Thyroid gland (tissue), 7 donors: ENCODE measurements around a stretch of chr2.

- PRO-cap, 2 experiments = peak in 2 of 2 experiments; most common plus-strand start chr2:26033215 (in 2); most common minus-strand start chr2:26033201 (in 1)
- RAMPAGE, long total RNA, 5 experiments = no peak in any of the 5 experiments
Observed at GRCh38 chr2:26032926-26033924, 659 bp upstream of the RAB10 start.

GRCh38 chr2:26393009-26393863 is 8.5 kb upstream of the DRC1 start:
- PRO-cap, 2 experiments = no peak in any of the 2 experiments
- RAMPAGE, long total RNA, 5 experiments = no peak in any of the 5 experiments

GRCh38 chr2:26463518-26463987 is 61.8 kb downstream of the DRC1 start:
- PRO-cap, 2 experiments = no peak in any of the 2 experiments
- RAMPAGE, long total RNA, 5 experiments = no peak in any of the 5 experiments

- PRO-cap, 2 experiments = no peak in any of the 2 experiments
- RAMPAGE, long total RNA, 5 experiments = no peak in any of the 5 experiments
Observed at GRCh38 chr2:26609753-26610576, 31.2 kb downstream of the CIB4 start.

- PRO-cap, 2 experiments = no peak in any of the 2 experiments
- RAMPAGE, long total RNA, 5 experiments = no peak in any of the 5 experiments
Observed at GRCh38 chr2:26782428-26783739, 3.0 kb upstream of the CENPA start.

- PRO-cap, 2 experiments = no peak in any of the 2 experiments
- RAMPAGE, long total RNA, 5 experiments = no peak in any of the 5 experiments
Observed at GRCh38 chr2:26972182-26972801, 1.9 kb downstream of the MAPRE3 start.

DNA sequence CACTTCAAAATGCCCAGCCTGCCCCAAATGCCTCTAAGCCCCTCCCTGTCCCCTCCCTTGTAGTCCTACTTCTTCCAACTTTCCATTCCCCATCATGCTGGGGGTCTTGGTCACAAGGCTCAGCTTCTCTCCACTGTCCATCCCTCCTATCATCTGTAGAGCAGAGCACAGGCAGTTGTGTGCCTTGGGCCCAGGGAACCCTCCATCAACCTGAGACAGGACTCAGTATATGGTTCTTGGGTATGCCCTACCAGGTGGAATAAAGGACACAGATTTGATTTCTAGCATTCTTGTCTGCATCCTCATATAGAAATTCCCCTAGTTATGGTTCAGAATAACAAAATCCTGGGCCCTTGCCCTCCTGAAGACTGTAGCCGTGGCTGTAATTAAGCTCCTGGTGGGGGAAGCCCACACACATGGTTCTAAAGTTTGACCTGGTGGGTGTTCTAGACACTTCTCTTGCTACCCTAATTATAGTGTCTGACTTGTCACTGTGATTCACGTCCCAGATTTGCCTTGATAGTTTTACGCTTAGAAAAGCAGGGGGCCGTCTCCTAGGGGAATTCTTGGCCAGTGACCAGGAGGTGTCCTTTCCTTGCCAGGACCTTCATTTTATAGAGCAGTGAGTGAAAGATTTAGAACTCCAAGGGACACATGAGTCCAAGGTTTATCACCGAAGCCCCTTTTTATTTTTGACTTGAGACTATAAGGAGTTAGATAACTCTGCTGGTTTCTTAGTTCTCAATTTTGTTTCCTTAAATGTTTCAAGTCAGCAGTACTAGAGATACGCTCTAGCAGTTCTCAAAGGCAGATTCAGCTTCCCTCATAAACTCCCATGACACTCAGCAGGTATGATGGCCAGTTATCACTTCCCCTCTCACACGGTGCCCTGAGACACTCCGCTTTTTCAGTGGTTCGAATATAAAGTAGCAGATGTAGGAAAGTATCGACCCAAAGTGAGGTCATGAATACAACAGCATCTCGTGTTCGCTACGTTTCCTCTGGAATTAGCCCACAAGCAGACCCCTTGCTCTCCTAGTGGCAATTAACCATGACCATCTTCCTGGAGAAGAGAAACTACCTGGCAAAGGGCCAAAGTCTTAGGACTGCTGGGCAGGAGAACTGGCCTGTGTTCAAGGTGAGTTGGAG is 9.0 kb downstream of the TMEM214 start:
- PRO-cap, 2 experiments = no peak in any of the 2 experiments
- RAMPAGE, long total RNA, 5 experiments = no peak in any of the 5 experiments

GRCh38 chr2:27069571-27069959 is 1.9 kb downstream of the OST4 start:
- PRO-cap, 2 experiments = no peak in any of the 2 experiments
- RAMPAGE, long total RNA, 5 experiments = no peak in any of the 5 experiments

- PRO-cap, 2 experiments = no peak in any of the 2 experiments
- RAMPAGE, long total RNA, 5 experiments = no peak in any of the 5 experiments
Observed at GRCh38 chr2:27088565-27088969, 2.0 kb downstream of the KHK start.

DNA sequence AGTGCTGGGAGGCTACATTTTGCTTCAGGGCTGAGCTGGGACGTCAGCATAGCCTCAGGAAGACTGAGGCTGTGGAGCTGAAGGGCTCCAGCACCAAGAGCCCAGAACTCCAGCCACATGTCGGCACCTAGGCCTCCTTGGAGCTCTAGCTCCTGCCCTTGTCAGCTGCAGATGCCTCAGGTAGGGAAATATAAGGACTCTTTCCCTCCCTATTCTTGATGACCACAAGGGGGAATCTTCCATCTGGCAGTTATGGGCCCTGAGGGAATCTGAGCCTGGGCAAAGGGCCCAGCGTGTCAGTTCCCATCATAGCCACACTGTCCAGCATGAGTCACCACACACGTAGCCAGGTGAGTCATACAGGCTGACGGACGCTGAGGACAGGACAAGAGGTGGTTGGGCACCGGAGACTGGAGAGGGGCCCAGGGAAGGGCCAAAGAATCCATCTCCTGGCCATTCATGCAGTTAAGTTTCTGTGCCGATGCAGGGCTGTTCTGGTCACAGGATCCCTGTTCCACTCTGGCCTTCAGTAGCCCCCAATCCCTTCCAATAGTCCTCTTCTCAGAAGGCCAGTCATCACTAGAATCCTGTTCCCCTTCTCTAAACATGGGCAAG is 1.9 kb downstream of the MPV17 start:
- PRO-cap, 2 experiments = peak in 2 of 2 experiments; most common plus-strand start position 388 of the sequence (in 1); most common minus-strand start position 163 of the sequence (in 1)
- RAMPAGE, long total RNA, 5 experiments = no peak in any of the 5 experiments

GRCh38 chr2:27322021-27322902 is 635 bp downstream of the MPV17 start:
- PRO-cap, 2 experiments = peak in 1 of 2 experiments; most common plus-strand start chr2:27322528 (in 1); most common minus-strand start chr2:27322411 (in 1)
- RAMPAGE, long total RNA, 5 experiments = no peak in any of the 5 experiments

- PRO-cap, 2 experiments = no peak in any of the 2 experiments
- RAMPAGE, long total RNA, 5 experiments = no peak in any of the 5 experiments
Observed at GRCh38 chr2:27384579-27385337, 4.2 kb upstream of the ZNF513 start.

- PRO-cap, 2 experiments = no peak in any of the 2 experiments
- RAMPAGE, long total RNA, 5 experiments = no peak in any of the 5 experiments
Observed at GRCh38 chr2:27496953-27497559, 417 bp downstream of the GCKR start.

DNA sequence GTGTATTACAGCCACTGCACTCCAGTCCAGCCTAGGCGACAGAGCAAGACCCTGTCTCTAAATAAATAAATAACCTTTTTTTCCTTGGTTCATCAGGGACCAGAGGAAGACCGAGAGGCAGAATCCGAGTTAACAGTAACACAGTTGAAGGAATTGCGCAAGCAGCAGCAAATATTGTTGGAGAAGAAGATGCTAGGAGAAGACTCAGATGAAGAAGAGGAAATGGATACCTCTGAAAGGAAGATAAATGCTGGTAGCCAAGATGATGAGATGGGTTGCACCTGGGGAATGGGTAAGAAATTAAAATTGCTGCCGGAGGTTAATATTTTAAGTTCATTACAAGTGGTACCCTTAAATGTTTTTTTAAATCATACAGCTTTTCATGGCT is 1.3 kb downstream of the SLC4A1AP start:
- PRO-cap, 2 experiments = no peak in any of the 2 experiments
- RAMPAGE, long total RNA, 5 experiments = no peak in any of the 5 experiments

DNA sequence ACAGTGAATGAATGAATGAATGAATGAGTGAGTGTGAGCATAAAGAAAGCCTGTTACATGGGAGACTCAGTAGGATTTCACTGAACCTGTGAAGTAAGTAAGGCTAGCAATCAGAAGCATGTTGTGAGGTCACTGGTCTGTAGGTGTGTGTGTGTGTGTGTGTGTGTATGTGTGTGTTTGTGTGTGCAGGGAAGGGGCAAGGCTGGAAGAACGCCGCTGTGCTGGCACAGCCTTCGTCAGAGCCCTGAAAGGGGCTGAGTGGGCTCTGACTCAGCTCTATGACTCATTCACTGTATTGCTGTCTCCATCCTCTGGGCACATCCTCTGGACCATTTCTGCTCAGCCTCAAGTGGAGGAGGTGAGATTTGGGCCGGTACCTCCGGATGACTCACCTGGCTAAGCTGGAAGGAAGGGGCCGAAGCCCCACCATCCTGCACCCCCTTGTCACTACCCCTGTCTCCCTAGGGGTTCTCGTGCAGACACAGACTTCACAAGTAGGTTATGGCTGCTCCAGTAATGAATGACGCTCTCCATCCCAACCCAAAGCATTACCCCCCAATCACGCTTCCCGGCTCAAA is 51.4 kb upstream of the MRPL33 start:
- PRO-cap, 2 experiments = no peak in any of the 2 experiments
- RAMPAGE, long total RNA, 5 experiments = no peak in any of the 5 experiments

DNA sequence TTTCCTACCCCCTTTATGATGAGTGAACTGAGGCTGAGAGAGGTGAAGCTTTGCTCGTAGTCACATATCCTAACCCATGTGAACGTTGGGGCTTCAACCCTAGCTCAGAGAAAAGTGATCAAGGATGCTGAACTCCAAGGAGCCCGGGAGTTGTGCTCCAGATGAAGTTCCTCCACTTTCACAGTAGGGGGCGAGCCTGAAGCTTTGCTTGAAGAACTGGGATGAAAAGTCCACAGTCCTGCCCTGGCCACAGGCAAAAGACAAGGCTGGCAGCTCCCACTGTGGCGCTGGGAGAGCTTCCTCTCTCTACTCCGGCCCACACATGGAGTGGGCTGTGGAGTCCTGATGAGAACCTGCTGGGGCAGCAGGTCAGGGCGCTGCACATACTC is 48.2 kb upstream of the MRPL33 start:
- PRO-cap, 2 experiments = peak in 2 of 2 experiments; most common plus-strand start position 256 of the sequence (in 2)
- RAMPAGE, long total RNA, 5 experiments = no peak in any of the 5 experiments

DNA sequence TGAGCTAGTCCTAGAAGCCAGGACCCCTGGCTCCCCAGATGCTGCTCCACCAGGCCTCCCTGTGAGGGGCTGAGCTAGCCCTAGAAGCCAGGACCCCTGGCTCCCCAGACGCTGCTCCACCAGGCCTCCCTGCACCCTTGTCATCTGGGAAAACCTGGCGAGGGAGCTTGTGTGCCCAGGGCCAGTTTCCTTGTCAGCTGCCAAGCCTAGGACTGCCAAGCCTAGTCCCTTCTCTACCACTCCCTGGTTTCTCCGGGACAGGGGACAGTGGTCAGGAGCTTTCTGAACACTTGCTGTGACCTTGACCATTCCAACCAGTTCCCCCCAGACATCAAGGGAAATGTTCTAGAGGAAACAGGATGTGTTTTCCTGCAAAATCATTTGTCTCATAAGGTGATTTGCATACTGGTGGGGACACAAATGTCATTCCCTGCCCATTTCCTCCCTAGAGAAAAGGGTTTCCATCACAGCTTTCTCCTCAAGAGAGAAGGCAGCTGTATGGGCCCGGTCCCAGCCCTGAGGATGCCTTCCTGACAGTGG is 41.2 kb upstream of the MRPL33 start:
- PRO-cap, 2 experiments = peak in 2 of 2 experiments; most common plus-strand start position 448 of the sequence (in 1); most common minus-strand start position 146 of the sequence (in 1)
- RAMPAGE, long total RNA, 5 experiments = no peak in any of the 5 experiments

DNA sequence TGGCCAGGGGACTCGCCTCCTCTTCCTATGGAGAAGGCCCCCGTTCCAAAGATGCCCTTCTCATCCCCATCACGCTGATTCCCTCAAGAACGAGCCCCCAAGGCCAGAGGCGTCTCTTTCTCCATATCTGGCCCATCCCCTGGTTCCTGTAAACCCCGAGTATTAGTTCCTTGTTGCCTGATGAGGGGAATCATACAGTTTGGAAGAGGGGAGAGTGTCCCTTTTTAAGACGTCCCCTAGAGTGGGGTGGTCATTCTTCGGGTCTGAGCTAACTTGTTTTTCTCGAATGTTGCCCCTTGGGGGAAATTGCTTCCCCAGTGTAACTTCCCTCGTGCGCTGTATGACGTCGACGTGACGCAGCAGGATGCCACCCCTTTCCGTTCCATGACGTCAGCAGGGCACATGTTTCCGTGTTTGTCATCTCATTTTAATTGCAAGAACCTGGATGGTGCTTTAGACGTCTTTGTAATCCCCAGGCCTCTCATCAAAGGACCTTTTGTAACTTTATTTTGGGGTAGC is 449 bp downstream of the BABAM2 start:
- PRO-cap, 2 experiments = peak in 2 of 2 experiments; most common plus-strand start position 456 of the sequence (in 2); most common minus-strand start position 342 of the sequence (in 2)
- RAMPAGE, long total RNA, 5 experiments = no peak in any of the 5 experiments

GRCh38 chr2:28134161-28134766 is 243.7 kb downstream of the BABAM2 start:
- PRO-cap, 2 experiments = no peak in any of the 2 experiments
- RAMPAGE, long total RNA, 5 experiments = no peak in any of the 5 experiments

- PRO-cap, 2 experiments = no peak in any of the 2 experiments
- RAMPAGE, long total RNA, 5 experiments = no peak in any of the 5 experiments
Observed at GRCh38 chr2:28224963-28225472, 167.6 kb upstream of the FOSL2 start.